Measurements from ENCODE around the genes IQCN and PGPEP1.

DNA sequence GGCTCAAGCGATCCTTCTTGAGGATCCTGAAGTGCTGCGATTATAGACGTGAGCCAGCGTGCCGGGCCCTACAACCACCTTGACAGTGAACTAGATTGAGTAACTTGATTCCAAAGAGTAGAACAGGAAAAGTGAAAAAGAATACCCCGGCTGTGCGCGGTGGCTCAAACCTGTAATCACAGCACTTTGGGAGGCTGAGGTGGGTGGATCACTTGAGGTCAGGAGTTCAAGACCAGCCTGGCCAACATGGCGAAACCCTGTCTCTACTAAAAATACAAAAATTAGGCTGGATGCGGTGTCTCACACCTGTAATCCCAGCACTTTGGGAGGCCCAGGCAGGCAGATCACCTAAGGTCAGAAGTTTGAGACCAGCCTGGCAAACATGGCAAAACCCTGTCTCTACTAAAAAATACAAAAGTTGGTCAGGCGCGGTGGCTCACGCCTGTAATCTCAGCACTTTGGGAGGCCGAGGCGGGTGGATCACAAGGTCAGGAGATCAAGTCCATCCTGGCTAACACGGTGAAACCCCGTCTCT lies 5.6 kb downstream of the IFI30 start:
- RRBS: 100% methylated on average over 1 of the region's 17 CpGs

DNA sequence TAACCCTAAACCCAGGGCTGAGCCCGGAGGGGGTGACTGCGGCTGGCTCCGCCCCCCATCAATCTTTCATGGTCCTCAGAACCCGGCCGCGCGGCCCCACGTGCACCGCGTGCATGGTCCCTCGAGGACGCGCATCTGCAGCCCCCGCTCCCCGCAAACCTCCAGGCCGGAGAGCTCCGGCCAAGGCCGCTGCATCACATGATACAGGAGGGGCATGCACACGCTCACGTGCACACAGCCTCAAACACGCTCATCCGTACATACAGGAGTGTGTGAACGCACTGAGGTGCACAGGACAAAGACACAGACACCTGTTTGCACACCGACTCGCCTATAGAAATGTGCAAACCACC lies 850 bp downstream of the RAB3A start:
- RRBS: 90% methylated on average over 10 of the region's 25 CpGs

DNA sequence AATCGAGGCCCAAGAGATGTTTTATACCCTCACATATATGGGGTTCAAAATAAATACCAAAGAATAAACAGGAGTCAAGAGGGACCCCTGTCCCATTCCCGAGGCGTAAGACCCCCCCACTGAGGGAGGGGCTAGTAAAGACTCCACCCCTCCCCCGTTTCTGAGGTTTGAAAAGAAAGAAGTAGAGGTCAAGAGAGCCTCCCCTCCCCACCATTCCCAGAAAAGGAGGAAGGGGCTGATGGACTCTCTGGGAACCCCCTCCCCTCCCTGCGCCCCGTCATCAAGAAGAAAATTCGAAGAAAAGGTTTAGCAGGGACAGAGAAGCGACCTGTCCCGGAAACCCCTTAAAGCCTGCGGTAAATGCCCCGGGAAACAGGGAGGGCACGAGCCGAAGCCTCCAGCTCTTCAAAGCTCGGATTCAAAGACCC lies 716 bp upstream of the RAB3A start:
- RRBS: 2% methylated on average over 4 of the region's 14 CpGs

DNA sequence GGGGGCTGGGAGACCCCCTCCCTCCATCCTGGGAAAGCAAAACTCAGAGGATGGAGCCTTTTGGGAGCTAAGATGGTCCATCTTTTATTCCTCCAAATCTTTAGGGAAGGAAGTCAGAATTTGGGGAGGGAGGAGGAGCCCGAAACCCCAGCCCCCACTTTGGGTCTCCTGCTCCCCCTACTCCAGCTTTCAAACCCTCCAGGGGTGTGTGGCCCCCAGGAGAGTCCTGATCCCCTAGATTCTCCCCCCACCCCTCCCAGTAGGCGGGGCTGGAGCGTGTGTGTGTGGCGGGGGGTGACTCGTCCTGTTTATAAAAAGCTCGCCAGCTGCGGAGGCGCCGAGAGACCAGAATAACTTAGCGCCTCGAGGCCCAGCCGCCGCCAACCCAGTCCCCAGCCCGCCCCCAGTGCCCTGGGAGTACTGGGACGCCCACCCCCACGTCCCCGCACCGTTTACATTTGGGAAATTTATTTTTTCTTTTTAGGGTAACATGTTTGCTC lies 1.2 kb upstream of the RAB3A start:
- RRBS: no CpG with 5 or more reads among the region's 18 CpGs

GRCh38 chr19:18254436-18254962 lies 19.8 kb downstream of the IQCN start:
- RRBS: no CpG with 5 or more reads among the region's 2 CpGs

- RRBS: no CpG with 5 or more reads among the region's 11 CpGs
Observed at GRCh38 chr19:18271173-18271795, 3.0 kb downstream of the IQCN start.

DNA sequence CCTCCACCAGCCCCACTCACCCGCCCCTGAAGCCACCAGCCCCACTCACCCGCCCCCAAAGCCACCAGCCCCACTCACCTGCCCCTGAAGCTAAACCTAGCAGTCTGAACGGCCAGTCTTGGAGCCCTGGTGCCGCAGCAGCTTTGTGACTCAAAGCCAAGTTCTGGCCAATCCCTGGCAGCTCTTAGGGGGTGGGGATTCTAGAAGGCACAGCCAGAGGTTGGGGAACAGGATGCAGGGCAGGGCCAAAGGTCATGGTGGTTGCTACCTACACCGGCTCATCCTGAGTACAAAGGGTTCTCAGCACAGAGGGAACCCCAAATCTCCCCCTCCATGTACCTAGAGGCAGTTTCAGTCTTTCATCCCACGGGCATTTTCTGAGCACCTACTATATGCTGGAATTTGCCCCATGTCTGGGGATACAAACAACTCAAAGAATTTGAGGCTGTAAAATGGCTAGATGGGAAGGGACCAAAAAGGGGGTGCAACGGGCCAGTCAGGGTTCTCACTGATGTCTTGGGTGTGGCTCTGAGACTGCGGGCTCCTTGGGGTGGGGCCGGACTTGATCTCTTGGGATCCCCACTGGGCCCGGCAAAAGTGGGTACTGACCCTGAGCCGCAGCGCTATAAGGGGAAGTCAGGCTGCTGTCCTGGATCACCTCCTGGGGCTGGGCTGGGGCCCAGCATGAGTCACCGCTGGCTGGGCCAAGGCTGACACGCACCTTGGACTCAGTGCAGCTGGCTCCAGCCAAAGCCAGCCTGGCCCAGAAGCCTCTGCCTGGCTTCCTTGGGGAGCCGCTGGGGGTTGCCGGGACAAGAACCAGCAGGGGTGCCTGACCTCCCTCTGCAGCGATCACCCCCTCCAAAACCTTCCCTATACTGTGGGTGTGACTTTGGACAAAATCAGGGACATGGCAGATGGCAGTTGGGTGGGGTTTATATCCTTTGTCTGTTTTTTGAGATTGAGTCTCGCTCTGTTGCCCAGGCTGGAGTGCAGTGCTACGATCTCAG lies at the start of gene IQCN:
TSS of gene IQCN (minus strand) at position 128 of the 1,010 bp plus-strand sequence.
- RRBS: no CpG with 5 or more reads among the region's 19 CpGs

DNA sequence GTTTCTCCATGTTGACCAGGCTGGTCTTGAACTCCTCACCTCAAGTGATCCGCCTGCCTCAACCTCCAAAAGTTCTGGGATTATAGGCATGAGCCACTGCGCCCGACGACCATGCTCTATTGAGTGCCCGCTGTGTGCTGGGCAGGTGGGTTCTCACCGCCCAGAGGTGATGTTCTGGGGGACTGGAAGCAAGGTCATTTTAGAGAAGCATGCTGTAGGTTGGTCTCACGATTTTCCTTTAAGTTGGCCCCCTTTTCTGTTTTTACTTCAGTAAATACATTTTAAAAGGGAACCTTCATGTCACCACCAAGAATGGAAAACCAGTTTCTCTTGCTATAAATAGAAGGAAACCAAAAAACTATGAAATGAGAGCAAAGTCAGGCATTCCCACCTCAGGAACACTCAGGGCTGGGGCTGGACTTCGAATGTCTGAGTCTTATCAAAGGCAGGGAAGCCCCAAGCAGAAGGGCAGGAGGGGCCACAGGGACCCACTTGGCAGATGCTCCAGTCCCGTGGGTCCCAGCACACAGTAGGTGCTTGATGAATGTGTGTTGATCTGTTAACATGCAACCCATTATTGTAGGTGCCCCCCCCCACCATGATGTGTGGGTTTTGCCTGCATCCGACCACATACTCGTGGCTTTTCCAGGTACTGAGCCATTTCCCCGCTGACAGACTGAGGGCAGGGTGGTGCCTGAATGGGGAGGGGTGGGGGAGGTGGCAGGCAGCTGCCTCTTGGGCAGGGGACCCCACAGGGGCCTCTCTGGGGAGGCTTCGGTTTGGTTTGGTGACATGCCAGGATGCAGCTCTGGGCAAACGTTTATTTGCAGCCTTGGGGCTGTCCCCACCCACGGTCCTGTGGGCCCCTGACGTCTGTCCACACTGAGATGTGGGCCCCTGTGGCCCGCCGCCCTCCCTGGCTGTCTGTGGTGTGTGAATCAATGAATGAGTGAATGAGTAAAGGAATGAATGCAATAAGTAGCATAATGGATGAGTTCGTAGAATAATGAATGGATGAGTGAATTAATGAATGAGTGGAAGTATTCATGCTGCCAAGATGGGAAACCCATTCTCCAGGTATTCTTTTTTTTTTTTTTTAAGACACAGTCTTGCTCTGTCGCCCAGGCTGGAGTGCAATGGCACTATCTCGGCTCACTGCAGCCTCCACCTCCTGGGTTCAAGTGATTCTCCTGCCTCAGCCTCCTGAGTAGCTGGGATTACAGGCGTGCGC lies 8.8 kb upstream of the JUND start:
- RRBS: no CpG with 5 or more reads among the region's 23 CpGs

GRCh38 chr19:18293343-18293853 lies 12.0 kb upstream of the JUND start:
- RRBS: no CpG with 5 or more reads among the region's 11 CpGs

DNA sequence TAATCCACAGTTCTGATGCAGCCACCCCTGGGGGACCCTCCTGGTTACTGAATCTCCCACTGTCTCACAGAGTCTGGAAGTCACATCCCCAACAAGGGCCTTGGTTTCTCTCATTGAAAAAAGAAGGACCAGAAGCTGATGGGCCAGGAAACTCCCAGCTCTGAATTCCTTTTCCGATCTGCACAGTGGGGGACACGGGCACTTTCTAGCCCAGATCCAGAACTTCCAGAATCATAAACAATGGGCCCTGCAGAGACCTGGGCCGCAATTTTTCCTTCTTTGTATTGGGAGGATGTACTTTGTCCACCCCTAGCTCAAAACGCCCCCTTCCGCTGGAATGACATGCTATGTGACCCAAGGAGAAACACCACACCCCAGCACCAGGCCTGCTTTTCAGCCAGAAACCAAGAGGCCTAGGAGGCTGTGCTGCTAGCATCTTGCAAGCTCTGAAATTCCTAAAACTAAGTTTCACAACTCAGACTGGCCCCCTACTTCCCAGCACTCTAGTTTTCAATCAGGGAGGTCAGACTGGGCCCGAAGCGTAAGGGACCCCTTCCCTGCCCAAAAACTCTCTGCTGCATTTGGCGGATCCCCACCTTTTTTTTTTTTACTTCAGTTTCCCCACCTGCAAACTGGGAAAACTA lies 623 bp downstream of the LSM4 start:
- RRBS: no CpG with 5 or more reads among the region's 8 CpGs

GRCh38 chr19:18340207-18340973 lies at the start of gene PGPEP1:
TSS of gene PGPEP1 (plus strand) at chr19:18340598.
- RRBS: 8% methylated on average over 15 of the region's 67 CpGs

DNA sequence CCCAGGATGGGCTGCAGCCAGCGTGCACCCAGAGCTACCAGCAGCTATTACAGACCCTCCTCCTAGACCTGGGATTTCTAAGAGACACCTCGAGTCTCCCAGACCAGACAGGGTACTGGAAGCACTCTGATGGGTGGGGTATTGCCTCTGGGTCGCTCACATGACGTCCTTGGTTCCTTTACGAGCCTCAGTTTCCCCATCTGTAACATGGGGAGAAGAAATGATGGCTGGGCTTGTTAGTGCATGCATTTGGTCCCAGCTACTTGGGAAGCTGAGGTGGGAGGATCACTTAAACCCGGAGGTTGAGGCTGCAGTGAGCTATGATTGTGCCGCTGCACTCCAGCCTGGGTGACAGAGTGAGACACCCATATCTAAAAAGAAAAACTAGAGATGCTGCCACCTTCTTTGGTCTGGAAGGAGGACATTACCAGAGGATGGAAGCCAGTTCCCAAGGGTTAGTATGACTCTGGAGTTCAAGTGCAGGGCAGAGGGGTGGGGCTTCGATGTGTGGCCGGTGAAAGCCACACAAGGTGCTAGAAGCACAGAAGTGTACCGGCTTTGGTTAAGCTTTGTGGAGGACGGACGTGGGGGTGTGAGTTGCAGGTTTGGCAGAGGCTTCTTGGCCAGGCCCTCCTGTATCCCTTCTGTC lies 5.0 kb upstream of the SSBP4 start:
- RRBS: 67% methylated on average over 3 of the region's 12 CpGs

DNA sequence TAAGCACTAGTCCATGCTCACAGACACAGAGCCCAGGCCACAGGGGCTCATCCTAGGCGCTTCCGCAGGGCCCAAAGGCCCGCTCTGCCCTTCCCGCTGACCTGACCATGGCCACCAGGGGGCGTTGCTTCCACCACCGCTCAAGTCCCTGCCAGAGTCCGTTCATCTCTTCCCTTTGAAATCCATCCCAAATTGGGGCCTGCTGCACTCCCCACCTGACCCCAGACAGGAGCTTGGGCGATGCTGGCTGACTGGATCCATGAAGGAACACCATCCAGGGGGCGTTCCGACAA lies 31.7 kb upstream of the ISYNA1 start:
- RRBS: no CpG with 5 or more reads among the region's 10 CpGs

DNA sequence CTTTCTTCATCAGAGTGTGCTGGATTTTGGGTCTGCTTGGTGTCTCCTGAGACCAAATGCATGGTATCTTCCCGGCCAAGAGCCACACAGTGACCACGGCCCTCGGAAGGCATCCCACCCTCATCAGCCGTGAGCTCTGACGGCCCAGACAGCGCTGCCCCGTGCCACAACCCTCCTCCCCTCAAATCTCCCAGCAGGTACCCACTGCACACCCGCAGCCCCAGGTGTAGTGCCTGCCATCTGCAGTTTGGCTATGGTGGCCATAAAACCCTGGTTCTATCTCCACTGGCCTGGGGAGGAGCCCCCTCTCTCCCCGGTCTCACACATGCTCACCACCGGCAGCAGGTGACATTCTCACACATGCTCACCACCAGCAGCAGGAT lies 31.3 kb downstream of the ELL start:
- RRBS: no CpG with 5 or more reads among the region's 10 CpGs

DNA sequence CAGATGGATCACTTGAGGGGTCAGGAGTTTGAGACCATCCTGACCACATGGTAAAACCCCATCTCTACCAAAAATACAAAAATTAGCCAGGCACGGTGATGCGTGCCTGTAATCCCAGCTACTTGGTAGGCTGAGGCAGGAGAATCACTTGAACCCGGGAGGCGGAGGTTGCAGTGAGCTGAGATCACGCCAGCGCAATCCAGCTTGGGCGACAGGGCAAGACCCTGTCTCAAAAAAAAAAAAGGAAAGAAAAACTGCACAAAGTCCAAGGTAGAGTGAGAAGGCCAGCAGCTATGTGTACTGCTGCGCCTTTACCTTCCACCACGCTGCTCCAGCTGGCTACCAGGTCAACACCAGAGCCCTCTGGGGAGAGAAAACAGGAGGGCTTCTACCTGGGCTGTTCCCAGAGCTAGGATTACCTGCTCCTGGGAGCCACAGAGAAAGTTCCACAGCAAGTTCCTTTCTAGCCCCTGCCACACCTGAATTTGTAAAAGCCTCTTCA lies 3.3 kb downstream of the ELL start:
- RRBS: no CpG with 5 or more reads among the region's 9 CpGs

- RRBS: 23% methylated on average over 37 of the region's 72 CpGs
Observed at GRCh38 chr19:18789719-18790464, 1.2 kb downstream of the COMP start.

GRCh38 chr19:18845654-18846312 lies 14.0 kb downstream of the UPF1 start:
- RRBS: no CpG with 5 or more reads among the region's 14 CpGs

DNA sequence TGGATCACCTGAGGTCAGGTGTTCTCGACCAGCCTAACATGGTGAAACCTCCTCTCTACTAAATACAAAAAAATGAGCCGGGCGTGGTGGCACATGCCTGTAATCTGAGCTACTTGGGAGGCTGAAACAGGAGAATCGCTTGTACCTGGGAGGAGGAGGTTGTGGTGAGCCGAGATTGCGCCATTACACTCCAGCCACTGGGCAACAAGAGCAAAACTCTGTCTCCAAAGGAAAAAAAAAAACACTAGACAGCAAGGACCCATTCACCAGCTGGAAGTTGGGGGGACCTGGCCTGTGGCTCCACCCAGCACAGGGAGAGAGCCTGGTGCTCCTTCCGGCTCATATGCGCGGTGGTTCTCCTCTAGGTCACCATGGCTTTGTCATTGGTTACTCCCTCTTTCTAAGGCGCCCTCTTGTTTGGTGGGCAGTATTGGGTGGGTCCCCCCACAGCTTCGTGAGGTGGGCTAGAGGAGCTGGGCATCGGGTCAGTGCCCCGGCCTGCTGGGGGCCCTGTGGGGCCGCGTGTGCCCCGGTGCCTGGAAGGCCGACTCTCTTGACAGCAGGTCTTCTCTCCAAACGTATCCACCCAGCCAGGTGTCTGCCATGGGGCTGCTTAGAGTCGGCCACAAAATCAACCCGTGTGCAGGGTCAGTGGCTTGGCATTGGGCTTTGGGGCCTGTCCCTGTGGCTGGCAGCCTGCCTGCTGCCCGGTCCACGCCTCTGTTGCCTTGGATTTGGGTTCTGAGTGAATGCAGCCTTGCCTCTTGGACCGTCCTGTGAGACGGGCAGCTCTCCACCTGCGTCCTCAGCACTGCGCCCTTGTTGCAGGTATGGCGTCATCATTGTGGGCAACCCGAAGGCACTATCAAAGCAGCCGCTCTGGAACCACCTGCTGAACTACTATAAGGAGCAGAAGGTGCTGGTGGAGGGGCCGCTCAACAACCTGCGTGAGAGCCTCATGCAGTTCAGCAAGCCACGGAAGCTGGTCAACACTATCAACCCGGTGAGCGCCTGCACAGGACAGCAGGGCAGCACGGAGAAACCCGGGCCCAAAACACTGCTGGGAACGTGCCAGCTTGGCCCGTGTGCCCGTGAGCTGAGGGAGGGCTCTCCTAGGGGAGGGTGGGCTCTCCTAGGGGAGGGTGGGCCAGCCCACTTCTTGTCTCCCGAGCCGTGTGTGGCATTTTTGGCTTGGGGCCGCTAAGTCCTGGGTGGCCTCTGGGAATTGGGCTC lies 31.3 kb downstream of the UPF1 start:
- RRBS: 95% methylated on average over 8 of the region's 42 CpGs

- RRBS: 86% methylated on average over 7 of the region's 24 CpGs
Observed at GRCh38 chr19:18896501-18896913, 549 bp upstream of the CERS1 start.

DNA sequence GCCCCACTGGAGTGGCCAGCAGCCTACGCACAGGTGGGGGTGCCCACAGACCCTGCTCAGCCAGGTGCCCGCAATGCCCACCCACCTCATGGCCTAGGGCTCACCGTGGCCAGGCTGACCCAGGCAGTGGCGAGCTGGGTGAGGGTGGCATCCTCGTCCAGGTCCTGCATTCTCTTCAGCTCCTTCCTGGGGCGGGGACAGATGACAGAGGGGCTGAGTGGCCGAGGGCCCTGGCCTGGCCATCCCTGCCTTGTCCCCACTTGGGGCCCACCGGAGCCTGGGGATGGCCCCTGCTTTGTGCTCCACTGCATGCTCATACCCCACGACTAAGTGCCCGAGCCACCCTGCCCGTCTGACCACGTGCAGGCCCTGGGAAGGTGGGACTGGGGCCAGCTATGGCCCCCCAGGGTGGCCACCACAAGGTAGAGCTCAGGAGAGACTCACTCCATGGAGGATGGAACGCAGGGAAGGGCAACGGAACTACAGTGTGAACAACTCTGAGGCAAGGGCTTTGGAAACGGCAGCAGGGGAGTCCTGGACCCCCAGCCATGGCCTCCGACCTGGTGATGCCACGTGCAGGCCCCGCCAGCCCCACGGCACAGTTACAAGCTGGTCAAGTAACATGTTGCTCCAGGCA lies 8.8 kb upstream of the CERS1 start:
- RRBS: no CpG with 5 or more reads among the region's 19 CpGs

Data from HTR-8/SVneo (cell line).